HCT116 (cell line): Measurements from ENCODE around the gene TGFBR1.

DNA sequence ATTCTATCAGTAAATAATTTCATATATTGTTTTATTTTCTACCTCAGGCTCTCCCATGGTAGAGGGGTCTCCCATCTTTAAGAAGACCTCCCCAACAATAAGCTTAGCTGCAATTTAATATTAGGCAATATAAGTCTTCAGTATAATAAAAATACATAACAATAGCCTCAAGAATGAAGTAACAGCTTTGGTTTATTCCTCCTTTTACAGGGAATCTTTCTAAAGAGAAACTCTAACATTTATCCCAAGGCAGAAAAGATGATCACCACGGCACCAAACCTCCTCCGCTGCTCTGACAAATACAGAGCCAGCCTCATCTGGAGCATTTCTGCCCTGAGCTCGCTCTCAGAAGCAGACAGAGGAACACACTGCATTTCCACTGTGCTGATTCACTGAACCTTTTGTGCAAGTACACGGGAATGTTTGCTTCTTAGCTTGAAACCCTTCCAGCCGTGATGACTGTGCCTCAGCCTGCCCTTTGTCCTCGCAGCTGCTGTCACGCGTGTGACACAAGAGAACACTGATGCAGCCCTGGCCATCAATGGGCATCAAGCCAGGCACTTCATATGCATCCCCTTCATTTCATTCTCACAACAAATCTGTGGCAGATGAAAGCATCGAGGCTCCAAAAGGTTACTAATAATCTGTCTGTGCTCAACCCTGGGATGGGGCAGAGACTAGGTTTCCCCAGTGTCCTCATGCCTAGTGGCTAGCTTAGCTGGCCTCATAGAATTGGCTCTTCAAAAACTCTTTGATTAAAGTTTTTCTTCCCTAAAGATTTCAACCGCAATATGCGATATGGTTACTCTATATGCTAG, 7.6 kb downstream of the CDC14B start:
- RRBS: no CpG with 5 or more reads among the region's 11 CpGs

- RRBS: no CpG with 5 or more reads among the region's 9 CpGs
Observed at GRCh38 chr9:96646228-96646908, 8.7 kb downstream of the PRXL2C start.

GRCh38 chr9:96793884-96794466, 16.1 kb upstream of the ZNF510 start:
- RRBS: no CpG with 5 or more reads among the region's 5 CpGs

GRCh38 chr9:96796686-96797308, 18.9 kb upstream of the ZNF510 start:
- RRBS: no CpG with 5 or more reads among the region's 14 CpGs

DNA sequence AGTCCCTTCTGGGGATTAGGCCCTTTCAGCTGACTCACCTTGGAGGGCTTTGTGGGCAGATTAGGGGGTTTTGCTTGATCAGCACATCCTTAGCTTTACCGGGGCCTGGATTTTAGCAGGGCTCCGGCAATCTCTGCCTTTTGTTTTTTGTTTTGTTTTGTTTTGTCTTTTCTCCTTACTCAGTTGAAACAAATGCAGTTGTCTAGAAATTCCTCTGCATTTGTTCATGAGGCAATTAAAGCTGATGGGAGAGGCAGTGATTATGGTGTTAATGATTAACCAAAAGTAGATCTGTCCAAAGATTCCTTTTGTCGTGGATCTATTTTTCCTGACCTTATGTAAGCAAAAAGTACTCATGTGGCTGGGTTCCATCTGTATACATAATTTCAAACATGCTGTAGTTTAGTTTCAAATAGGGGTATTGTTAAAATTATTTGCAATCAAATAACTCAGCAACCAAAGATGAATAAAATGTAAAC, 5.2 kb upstream of the TDRD7 start:
- RRBS: no CpG with 5 or more reads among the region's 3 CpGs

- RRBS: 94% methylated on average over 4 of the region's 18 CpGs
Observed at GRCh38 chr9:97502769-97503090, 1.3 kb downstream of the TMOD1 start.

DNA sequence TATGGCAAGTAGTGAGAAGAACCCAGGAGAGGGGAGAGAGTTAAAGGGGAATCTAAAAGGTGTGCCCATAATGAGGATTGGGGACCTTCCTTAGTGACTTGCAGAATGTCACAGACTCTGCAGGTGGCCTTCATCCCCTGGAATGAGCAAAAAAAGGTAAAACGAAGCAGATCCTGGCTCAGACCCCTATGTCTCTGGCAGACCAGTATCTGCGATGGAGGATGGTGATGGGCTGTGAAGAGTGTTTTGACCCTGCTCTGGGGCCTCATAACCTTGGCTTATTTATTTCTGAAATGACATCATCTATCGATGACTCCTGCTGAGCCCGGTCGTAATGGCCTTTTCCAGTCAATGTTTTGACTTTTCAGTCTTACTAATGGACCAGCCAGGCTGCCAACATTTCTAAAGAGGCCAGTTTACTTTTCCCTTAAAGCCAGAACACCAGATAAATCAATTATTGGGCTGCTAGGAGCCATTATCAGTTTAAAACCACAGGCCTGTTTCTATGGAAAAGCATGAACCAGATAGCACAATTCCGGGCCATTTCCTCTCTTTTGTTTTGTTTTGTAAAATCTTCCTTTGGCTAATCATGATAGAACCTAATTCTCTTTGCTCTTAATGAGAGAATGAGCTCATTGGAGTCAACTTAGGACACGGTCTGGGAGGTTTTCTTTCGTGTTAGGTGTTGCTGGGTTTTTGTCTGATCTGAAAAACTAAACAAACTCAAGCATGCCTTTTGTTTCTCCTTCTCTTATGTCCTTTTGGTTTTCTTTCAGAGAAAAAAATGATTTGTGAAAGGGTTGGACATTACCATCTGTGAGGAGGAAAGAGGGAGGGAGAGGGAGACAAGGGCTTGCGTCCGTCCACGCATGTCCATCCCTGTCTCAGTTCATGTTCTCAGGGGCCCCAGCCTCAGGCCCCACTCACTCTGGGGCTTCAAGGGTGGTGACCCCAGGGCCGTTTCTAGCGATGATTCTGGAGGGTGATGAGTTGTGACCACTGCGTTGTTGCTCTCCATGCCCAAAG, 3.3 kb downstream of the TMOD1 start:
- RRBS: no CpG with 5 or more reads among the region's 14 CpGs

DNA sequence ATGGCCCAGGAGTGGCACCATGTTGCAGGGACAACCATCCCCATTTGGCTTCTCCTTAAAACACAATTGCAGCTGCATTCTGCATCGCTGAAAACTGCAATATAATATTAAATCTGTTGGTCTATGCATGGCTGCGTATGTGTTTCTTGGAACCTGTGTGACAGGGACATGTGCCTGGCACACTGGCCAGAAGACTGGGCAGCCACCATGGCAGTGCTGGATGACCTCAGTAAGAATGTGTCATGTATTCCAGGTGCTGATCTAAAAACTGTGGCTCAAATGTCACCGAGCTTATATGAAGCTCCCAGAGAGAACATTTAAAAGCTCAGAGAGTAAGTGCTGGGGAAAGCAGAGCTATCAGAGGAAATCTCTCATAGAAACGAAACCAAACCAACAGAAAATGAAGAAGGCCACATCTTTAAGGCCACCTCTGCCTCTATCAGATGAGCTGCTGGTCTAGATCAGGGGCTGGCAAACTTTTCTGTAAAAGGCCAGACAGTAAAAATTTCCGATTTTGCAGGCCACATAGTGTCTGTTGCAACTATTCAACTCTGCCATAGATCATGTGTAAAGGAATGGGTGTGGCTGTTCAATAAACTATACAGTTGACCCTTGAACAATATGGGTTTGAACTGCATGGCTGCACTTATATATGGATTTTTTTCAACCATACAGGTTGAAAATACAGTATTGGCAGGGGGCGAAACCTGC, 31.9 kb downstream of the TSTD2 start:
- RRBS: no CpG with 5 or more reads among the region's 6 CpGs

- RRBS: no CpG with 5 or more reads among the region's 10 CpGs
Observed at GRCh38 chr9:97604412-97605402, 28.5 kb downstream of the TSTD2 start.

- RRBS: no CpG with 5 or more reads among the region's 28 CpGs
Observed at GRCh38 chr9:97632183-97633007, 773 bp downstream of the TSTD2 start.

GRCh38 chr9:97634116-97634874, 674 bp downstream of the NCBP1 start:
- RRBS: no CpG with 5 or more reads among the region's 16 CpGs

DNA sequence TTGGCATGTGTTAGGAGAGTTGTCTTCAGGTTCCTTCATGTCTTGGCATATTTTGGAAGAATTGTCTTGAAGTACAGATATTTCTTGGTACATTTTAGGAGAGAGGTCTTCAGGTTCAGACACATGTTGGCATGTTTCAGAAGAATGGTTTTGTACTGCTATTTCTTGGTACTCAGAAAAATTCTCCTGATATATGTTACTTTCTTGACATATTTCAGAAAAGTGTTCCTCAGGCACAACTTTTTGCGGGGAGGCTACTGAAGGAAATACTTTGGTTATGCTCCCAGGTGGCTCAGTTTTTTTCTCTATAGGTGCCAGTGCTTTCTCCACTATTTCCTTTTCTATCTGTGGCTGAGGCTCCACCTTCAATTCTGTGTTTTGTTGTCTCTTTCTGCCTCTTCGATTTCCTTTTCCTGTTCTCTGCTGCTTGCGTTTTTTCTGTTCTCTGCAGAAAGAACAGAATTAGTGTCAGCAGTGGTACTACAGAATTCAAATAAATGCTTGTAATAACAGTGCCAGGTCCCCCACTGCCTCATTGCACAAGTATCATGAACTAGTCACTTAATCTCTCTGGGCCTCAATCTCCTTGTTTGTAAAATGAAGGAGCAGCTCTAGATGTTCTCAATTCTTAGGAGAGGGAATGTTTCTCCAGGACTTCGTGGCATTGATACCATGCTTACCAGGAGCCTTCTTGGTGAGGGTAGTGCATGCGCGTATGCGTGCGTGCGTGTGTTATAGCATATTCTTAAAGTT, 7.0 kb downstream of the HEMGN start:
- RRBS: no CpG with 5 or more reads among the region's 9 CpGs

DNA sequence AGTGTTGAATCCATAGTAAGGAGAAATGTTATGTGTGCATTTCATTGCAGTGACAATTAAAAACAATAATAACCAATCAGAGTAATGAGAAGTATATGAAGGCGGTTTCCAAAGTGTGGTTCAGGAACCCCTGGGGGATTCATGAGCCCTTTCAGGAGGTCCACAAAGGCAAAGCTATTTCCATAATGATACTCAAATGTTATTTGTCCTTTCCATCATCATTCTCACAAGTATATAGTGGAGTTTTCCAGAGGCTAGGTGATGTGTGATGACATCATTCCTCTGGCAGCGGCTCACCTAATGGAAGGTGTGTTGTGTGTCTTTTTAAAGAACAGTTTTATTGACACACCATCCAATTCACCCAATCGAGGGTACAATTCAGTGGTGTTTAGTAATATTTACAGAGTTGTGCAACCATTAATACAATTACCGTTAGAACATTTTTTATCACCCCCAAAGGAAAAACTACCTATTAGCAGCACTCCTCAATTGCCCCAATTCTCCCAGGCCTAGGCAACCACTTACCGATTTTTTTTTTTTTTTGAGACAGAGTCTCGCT, 9.7 kb downstream of the NANS start:
- RRBS: no CpG with 5 or more reads among the region's 6 CpGs

DNA sequence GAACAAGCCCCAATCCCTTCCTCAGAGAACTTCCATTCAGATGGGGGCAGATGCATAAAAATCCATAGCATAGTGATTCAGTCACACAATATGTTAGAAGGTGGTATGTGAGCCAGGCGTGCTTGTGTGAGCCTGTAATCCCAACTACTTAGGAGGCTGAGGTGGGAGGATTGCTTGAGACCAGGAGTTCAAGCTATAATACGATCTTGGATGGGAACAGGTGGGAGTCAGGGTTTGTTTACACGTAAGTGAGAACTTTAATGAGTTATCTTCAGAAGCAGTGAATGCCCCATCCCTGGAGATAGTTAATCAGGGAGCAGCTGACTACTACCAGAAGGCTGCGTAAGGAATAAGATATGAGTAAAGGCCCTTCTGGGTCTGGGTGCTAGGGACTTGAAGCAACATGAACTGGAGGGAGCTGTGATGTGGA, 27.2 kb downstream of the NANS start:
- RRBS: no CpG with 5 or more reads among the region's 4 CpGs

DNA sequence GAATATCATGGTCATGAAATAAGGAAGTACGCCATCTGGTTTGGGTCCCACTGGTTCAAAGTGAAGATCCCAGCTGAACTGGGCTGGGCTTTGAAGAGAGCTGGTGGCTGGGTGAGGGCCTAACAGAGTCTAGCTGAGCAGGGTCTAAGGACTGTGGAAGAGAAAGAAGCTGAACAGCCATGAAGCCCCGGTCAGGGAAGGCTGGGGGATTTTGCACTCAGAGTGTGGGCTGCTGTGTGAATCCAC, 14.5 kb downstream of the TRIM14 start:
- RRBS: no CpG with 5 or more reads among the region's 2 CpGs

- RRBS: no CpG with 5 or more reads among the region's 7 CpGs
Observed at GRCh38 chr9:98146102-98146893, 27.3 kb upstream of the TRIM14 start.

GRCh38 chr9:98248601-98249240, 6.7 kb downstream of the TBC1D2 start:
- RRBS: no CpG with 5 or more reads among the region's 13 CpGs

DNA sequence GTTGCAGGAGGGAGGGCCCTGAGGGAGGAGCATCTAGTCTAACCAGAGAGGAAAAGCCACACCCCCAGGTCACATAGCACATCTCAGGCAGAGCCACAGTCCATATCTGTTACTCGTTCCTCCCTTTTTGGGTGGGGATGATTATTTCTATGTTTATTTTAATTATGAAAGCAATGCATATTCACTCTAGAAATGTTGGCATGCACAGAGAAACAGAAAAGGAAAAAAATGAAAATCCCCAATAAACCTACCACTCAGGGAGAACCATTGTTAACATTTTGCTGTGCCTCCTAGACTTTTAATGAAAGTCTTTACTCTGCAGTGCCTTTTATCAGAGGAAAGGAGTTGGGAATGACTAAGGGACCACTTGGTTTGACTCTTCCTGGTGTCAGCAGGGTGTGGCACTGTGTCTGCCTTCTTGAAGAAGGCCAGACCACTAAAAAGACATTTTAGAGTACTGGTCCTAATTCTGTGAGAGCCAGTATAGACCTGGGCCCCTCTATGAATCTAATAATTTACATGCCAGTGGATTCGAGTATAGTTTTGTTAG, 2.9 kb downstream of the GALNT12 start:
- RRBS: no CpG with 5 or more reads among the region's 2 CpGs

- RRBS: 2% methylated on average over 78 of the region's 119 CpGs
Observed at GRCh38 chr9:99104978-99105767, at the start of gene TGFBR1. Gene TGFBR1, plus strand, starts transcription at chr9:99105113.

GRCh38 chr9:99181675-99182202, 40.0 kb downstream of the ALG2 start:
- RRBS: no CpG with 5 or more reads among the region's 6 CpGs